ENCODE data around the gene DNM2.

DNA sequence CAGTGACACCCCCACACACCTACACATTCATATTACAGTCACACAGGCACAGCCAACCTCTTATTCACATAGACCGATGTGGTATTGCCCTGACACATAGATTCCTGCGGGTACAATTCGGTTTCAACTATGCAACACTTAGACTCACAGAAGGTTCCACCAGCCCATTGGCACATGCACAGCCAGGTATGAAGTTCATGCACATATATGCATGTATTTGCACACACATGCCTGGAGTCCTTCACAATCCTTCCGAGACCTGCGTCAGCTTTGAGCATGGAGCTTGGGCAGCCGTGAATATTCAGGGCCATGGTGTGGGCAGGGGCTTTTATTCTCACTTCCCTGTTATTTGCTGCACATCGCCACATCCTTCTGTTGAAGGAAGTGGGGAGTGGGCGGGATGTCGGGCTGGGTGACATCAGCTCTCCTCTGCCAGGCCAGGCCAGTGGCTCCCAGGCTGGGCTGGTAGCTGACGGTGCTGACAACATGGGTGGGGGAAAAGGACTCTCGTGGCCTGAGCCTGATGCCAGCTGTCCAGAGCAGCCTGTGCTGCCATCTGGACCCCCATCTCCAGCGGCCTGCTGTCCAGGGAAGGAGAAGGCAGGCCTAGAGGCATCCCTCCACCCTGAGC lies 5.4 kb upstream of the CDC37 start:
- PRO-cap: bidirectional peak, plus-strand start at position 445 of the sequence, minus-strand start at position 303 of the sequence
- RAMPAGE, long total RNA, 4 experiments: no peak in any of the 4 experiments

DNA sequence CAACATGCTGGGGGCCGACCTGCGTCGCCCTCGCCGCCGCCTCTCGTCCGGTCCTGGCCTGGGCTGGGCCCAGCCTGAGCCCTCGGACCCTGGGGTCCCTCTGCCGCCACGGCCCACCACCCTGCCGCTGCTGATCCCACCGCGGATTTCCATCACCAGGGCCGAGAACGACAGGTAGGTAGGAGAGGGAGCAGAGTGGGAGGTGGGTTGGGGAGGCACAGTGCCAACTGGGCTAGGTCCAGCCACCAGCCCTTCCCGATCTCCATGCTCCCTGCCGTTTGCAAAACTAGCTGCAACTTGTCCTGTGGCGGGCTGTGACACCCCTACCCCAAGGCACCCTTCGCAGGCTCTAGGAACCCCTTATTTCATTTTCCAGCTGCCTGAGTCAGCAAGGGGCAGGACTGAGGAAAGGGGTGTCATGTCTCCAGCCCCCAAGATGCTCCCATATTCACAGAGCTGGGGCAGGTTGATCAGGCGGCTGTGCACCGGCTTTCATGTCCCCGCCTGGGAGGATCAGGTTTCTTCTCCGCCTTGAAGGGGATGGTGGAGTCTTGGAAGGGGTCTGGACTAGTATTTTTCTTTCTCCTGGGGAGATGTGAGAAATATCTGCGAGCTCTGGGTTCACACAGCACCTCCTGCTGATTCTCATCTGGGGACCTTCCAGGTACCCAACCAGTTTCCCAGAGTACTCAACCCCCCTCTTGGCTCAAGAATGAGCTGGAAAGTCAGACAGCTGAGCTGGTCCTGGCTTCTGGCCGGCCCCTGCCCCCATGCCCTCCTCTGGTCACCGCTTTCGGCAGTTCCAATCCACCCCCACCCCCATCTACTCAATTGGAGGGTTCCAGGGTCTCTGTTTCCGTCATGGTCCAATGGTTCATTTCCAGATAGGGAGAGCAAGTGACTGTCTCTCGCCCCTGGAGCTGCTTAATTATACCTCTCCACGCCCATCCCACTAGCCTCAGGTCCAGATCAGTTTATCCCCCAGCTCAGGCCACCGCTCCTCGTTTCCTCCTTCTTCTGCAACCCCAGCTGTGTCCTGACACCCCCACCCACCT lies 2.3 kb upstream of the PDE4A start:
- PRO-cap: no peak
- RAMPAGE, long total RNA, 4 experiments: no peak in any of the 4 experiments

DNA sequence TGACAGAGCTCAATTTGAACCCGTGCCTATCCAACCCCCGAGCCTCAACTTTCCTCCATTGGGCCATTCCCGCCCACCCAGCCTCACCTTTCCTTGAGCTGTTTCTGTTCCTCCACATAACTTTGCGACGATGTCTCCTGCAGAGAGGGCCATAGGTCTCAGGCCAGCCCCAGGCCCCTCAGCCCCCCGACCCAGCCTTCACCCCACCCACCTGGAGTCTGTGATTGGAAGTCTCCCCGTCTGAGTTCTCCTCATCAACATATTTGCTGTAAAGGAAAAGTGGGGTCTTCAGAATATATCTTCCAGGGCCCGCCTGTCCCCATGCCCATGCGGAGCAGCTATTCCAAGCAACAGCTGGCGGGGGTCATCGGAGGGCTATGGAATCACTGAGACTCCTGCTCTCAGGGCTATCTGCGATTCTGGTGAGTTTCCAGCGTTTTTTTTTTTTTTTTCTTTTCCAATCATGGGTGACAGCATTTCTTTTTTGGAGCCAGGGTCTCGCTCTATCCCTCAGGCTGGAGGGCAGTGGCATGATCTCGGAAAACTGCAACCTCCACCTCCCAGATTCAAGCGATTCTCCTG lies 4.1 kb downstream of the KRI1 start:
- PRO-cap: no peak
- RAMPAGE, long total RNA, 4 experiments: start-site peak on the minus strand in 1 of 4 experiments, centred at position 221 of the sequence, 12 reads per replicate

DNA sequence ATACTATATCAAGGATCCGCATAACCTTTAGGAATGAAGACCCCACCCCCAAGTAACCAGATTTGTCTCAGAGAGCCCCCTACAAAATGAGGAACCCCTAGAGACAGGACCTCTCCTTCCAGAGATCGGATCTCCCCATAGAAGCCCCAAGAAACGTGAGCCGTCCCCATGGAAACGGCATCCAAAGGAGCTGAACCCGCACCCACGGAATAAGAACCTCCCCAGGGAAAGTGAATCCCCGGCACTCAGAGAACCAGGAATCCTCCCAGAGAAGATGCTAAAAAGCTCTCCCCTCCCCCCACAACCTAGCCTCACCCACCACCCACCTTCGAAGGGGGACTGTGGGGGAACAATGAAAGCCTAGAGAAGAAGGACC lies 763 bp downstream of the CDKN2D start:
- PRO-cap: unidirectional peak, minus-strand start at position 179 of the sequence
- RAMPAGE, long total RNA, 4 experiments: no peak in any of the 4 experiments

DNA sequence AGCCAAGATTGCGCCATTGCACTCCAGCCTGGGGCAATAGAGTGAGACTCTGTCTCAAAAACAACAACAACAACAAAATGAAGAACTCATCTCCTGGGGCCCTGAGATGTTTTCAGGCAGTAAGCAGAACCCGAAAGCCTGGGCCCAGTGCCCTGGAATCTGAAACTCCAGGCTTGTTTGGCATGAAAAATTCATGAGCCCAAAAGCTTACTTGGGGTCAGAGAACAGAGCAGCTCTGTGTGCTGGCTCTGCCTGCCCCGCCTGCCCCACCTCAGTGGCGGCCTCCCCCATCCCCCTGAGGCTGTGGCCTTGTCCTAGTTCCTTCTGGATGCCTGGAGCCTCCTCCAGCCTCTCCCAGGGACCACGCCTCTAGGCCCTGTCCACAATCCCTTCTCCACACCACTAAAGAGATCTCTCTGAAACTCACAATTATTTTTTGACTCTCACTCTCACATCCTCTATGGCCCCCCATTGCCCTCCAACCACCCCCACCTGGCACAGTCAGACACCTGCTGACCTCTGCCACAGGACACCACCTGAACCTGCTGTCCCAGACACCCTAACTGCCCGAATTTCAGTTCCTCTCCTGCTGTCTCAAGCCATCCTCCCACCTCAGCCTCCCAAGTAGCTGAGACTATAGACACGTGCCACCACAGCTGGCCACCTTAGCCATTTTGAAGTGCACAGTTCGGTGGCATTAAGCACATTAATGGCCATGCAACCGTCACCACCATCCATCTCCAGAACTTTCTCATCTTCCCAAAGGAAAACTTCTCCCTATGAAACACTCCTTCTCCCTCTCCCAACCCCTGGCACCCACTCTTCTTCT lies 7.0 kb upstream of the AP1M2 start:
- PRO-cap: no peak
- RAMPAGE, long total RNA, 4 experiments: no peak in any of the 4 experiments

- PRO-cap: bidirectional peak, plus-strand start at chr19:10655003, minus-strand start at chr19:10654710
- RAMPAGE, long total RNA, 4 experiments: no peak in any of the 4 experiments
These were observed 522 bp downstream of the ILF3 start for GRCh38 chr19:10654518-10655218.

DNA sequence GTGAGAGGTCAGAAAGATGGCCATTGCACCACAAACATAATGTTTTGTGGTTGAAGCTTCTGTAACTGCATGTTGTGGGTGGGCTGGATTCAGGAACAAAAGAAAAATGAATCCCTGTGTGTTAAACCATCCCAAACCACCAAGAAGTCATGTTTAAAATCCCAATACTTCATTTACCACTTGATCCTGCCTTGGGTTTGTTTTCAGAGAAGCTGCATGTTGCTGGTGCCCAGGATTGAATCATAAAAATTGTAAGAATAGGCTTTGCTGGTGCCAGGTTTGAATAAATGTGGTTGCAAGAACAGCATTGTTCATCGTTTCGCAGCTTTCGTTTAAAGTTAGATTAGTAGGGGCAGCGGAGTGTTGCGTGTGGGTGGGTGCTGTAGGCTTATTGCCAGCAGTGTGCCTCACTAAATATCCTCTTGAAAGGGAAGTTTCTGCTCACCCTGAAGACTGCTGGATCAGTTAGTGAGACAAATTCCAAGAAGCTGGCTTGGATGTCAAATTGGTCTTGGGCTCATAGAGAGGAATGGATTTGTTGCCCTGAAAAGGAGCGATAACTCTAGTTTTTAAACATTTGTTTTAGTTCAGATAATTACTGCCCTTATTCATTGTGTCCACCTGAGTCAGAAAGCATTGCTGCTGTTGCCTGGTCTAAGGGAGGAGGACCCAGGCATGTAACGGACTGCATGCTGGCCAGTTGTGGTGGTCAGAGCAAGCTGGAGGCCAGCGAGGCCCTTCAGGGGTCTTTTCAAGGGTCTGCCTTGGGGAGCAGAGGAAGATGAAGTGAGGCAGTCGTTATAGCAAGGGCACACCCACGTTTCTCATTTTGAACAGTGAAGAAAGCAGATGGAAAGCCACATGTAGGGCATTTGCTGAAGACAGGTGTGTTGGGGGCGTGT lies 8.3 kb downstream of the ILF3 start:
- PRO-cap: no peak
- RAMPAGE, long total RNA, 4 experiments: no peak in any of the 4 experiments

DNA sequence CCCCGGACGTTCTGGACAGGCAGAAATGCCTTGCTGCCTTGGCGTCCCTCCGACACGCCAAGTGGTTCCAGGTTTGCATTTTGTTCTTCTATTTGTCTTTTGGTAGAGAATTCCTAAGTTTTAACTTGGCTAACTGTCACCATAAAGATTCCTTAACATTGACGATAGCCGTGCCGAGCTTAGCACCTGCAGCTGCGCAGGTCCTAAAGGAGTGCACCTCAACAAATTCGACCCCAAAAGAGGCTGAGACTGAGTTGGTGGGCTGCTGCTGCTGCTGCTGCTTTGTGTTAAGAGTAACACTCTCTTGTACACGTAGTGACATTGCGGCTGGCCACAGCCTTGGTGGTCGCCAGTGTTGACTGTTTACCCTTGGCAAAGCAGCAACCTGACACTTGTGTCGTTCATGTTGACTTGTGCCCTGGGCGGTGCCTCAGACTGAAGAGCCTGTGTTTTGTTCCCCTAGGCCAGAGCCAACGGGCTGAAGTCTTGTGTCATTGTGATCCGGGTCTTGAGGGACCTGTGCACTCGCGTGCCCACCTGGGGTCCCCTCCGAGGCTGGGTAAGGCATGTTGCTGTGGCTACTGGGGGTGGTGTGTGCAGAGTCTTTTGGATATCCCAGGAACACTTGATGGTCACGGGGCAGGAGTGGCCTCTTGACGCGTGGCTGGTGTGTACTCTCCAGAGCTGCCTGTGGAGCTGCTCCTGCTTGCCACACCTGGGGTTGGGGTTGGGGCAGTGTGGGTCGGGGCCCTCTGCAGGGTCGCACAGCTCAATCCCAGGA lies 22.4 kb upstream of the QTRT1 start:
- PRO-cap: no peak
- RAMPAGE, long total RNA, 4 experiments: no peak in any of the 4 experiments

- PRO-cap: unidirectional peak, plus-strand start at chr19:10718000; unidirectional peak, plus-strand start at chr19:10718079; unidirectional peak, minus-strand start at chr19:10718468; unidirectional peak, minus-strand start at chr19:10718495
- RAMPAGE, long total RNA, 4 experiments: no peak in any of the 4 experiments
These were observed at the start of gene DNM2 for GRCh38 chr19:10717828-10718905. TSS of gene DNM2 (plus strand) at chr19:10718079.

GRCh38 chr19:10736112-10736895 lies 18.4 kb downstream of the DNM2 start:
- PRO-cap: no peak
- RAMPAGE, long total RNA, 4 experiments: no peak in any of the 4 experiments

- PRO-cap: no peak
- RAMPAGE, long total RNA, 4 experiments: no peak in any of the 4 experiments
These were observed 24.3 kb downstream of the TMED1 start for GRCh38 chr19:10811731-10812019.

DNA sequence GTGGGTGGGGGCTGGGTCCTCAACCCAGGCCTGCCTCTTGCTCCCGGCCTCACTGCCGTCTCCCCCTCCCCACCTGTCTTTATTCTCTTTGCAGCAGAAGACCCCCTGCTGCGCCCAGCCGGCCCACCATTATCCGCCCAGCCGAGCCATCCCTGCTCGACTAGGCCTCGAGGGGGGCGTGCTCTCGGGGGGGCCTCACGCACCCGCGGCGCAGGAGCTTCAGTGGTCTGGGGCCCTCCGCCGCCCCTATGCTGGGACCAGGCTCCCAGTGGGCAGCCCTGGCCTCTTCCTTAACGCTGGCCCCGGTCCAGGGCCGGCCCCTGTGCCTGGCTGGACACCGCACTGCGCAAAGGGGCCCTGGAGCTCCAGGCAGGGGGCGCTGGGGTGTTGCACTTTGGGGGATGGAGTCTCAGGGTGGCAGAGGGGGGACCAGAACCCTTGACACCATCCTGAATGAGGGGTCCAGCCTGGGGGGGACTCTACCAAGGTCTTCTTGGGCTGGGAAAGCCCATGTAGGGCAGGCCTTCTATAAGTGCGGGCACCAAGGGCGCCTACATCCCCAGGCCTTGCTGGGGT lies 5.0 kb downstream of the TMED1 start:
- PRO-cap: no peak
- RAMPAGE, long total RNA, 4 experiments: no peak in any of the 4 experiments

- PRO-cap: no peak
- RAMPAGE, long total RNA, 4 experiments: no peak in any of the 4 experiments
These were observed 6.9 kb downstream of the CARM1 start for GRCh38 chr19:10878233-10878678.

DNA sequence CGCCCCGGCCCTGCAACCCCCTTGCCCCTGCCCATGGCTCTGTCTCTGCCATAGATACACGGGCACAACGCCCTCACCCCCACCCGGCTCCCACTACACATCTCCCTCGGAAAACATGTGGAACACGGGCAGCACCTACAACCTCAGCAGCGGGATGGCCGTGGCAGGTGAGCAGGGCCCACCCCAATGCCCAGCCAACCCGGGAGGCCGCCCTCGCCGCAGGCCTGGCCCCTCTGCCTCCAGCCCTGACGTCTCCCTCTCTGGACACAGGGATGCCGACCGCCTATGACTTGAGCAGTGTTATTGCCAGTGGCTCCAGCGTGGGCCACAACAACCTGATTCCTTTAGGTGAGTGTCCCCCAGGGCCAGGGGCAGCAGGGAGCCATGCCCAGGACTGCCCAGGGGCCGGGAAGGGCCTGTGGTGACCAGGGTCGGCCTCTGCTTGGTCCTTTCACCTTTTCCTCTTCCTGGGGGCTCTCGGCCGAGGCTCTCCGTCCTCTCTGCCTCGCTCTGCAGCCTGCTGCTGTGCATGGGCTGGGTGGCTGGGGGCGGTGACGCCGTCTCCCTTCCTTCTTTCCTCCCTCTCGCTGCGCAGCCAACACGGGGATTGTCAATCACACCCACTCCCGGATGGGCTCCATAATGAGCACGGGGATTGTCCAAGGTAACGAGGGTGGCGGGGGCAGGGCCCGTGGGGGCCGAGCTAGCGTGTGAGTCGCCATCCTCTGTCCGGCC lies 7.5 kb downstream of the YIPF2 start:
- PRO-cap: no peak
- RAMPAGE, long total RNA, 4 experiments: no peak in any of the 4 experiments

DNA sequence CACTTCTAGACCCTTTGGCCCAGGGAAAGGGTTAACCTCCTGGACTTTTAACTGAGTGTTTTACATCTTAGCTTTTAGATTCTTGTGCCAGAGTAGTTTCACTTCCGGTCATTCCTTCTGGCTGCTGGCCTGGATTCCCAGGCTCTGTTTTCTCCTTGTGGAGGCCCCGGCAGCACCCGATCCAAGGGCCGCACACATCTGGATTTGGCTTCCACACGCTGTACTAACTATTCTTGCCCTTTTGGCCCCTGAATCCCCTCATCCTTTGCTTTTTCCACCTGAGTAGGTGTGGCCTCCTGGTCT lies 14.8 kb downstream of the SMARCA4 start:
- PRO-cap: no peak
- RAMPAGE, long total RNA, 4 experiments: no peak in any of the 4 experiments

DNA sequence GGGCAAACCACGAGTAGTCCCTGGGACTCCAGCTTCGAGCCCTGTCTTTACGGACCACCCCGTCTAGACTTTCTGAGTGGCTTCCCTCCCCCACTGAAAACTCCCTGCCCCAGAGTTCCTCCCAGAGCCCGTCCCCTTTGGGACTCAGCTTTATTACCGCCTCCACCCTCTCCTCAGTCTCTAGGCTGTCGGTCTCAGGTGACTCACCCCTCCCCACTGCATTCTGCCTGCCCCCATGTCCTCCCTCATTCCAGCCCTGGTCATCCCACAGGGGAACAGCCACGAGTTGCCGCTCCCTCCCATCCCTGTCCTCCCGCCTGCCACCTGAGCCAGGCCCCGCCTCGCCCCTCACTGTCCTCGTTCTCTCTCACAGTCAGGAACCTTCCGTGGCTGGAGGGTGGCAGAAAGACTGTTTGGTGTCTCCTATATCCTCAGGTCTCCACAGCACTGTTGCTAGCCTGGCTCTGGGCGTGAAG lies 57.3 kb downstream of the SMARCA4 start:
- PRO-cap: no peak
- RAMPAGE, long total RNA, 4 experiments: no peak in any of the 4 experiments

DNA sequence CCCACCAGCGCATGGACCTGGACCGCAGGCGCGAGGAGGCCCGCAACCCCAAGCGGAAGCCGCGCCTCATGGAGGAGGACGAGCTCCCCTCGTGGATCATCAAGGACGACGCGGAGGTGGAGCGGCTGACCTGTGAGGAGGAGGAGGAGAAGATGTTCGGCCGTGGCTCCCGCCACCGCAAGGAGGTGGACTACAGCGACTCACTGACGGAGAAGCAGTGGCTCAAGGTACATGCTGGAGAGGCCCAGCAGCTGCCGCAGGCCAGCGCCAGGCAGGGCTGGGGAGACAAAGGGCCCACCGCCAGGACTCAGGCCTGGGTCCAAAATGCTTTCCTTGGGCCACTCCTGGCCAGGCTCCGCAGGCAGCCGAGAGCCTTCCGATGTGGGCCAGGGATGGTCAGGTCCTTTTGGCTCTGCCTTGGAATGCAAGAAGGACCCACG lies 54.3 kb upstream of the LDLR start:
- PRO-cap: no peak
- RAMPAGE, long total RNA, 4 experiments: no peak in any of the 4 experiments

- PRO-cap: no peak
- RAMPAGE, long total RNA, 4 experiments: no peak in any of the 4 experiments
These were observed 30.9 kb upstream of the LDLR start for GRCh38 chr19:11058155-11058971.

DNA sequence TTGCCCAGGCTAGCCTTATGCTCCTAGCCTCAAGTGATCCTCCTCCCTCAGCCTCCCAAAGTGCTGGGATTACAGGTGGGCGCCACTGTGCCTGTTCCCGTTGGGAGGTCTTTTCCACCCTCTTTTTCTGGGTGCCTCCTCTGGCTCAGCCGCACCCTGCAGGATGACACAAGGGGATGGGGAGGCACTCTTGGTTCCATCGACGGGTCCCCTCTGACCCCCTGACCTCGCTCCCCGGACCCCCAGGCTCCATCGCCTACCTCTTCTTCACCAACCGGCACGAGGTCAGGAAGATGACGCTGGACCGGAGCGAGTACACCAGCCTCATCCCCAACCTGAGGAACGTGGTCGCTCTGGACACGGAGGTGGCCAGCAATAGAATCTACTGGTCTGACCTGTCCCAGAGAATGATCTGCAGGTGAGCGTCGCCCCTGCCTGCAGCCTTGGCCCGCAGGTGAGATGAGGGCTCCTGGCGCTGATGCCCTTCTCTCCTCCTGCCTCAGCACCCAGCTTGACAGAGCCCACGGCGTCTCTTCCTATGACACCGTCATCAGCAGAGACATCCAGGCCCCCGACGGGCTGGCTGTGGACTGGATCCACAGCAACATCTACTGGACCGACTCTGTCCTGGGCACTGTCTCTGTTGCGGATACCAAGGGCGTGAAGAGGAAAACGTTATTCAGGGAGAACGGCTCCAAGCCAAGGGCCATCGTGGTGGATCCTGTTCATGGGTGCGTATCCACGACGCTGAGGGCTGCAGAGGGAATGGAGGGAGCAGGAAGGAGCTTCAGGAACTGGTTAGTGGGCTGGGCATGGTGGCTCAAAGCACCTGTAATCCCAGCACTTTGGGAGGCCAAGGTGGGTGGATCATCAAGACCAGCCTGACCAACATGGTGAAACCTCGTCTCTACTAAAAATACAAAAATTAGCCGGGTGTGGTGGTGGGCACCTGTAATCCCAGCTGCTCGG lies 24.1 kb downstream of the LDLR start:
- PRO-cap: no peak
- RAMPAGE, long total RNA, 4 experiments: no peak in any of the 4 experiments

DNA sequence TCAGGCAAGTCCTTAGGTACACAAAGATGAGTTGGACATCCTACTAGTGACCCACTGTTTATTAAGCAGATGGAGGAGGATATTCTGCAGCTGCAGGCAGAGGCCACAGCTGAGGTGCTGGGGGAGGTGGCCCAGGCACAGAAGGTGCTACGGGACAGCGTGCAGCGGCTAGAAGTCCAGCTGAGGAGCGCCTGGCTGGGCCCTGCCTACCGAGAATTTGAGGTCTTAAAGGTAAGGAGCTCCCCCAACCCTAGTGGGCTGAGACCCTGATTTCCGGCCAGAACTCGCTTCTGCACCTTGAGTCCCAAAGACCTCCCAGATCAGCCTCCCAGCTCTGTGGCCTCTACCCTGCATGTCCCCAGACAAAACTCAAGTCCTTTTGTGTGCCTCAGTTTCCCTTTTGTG lies 649 bp downstream of the ANGPTL8 start:
- PRO-cap: no peak
- RAMPAGE, long total RNA, 4 experiments: no peak in any of the 4 experiments

Measured in gastroesophageal sphincter (tissue), 4 donors.